Measurements from ENCODE around the genes LTBP3 and MAP3K11.

GRCh38 chr11:65180381-65180922 lies 1.3 kb upstream of the CAPN1 start:
- PRO-cap = no peak

DNA sequence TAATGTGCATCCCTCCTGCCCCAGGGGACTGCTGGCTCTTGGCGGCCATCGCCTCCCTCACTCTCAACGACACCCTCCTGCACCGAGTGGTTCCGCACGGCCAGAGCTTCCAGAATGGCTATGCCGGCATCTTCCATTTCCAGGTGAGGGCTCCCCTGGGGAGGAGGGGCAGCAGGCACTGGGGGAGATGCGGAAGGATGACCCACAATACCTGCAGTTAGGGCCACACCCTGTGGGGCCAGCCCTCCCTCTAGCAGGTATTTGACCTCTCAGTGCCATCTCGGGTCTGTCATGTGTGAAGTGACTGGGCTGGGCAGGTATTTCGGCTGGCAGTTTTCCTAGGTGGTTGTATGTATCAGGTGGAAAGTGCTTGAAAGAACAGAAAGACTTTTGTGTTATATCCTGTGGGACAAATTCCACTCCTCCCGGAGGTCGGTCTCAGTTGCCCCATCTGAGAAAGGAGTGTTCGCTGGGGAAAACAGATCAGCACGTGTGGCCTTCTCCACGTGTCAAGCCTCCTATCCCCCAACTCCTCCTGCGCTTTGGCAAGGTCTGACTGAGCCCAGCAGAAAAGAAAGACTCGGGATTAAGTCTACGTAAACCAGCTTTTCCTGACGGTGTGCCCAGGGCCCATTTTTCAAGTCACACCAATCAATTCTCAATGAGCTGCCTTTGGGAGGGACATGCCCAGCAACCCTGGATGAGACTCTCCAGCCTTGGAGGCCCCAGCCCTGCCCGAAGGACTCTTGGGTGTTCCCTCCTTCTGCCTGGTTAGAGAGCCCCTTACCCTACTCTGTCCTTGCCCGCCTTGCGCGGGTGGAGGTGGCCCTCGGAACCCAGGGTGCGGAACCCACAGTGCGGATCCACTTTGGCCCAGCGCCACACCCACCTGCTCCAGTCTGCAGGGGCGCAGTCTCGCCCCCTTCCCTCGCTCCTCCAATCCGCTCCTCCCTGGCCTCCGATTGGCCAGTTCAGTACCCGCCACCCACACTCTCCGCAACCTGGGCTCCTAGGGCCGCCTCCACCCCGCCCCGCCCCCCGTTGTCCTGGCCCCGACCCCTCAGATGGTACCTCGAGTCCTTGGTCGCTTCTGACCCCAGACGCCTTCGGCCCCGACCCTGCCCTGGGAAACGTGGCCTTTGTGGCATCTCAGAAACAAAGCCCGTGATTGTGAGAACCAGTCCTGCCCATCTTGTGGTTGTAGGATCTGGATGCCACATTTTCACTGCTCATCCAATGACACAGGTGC lies 2.1 kb downstream of the CAPN1 start:
- PRO-cap = no peak

GRCh38 chr11:65210903-65211942 lies 29.5 kb downstream of the CAPN1 start:
- PRO-cap = no peak

GRCh38 chr11:65333973-65334572 lies 421 bp downstream of the DPF2 start:
- PRO-cap = no peak

DNA sequence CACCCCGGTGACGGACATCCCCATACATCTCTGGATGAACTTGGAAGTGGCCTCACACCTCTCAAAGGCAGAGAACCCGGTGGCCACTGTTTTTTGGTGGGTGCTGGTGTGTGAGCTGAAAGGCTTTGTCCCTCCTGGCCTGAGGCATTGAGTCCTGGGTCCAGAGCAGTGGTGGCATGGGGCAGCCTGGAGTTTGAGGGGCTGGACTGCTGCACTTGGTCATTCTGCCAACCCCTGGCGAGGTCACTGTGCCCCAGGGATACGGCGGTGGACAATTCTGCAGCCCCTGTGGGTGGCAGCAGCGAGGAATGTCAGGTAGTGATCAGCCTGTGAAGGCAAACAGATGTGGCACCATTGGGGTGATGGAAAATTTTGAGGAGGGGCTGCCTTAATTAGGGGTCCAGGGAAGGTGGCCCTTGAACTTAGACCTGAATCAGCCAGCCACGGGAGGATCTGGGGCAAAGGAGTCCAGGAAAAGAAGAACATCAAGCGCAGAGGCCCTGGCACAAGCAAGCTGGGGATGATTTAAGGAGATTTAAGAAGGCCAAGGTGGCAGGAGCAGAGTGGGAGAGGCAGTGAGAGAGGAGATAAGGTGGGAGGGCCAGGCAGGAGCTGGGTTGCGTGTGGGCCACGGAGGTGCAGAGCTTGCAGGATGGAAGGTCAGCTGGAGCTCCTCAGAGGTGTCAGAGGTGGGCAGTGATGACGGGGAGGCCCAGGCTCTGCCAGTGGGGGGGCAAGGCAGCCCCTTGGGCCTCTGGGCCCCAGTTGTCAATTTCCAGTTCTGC lies 6.2 kb downstream of the FRMD8 start:
- PRO-cap = no peak

GRCh38 chr11:65427630-65428617 lies 41.5 kb downstream of the FRMD8 start:
- PRO-cap = bidirectional peak, plus-strand start at chr11:65428015, minus-strand start at chr11:65427979

- PRO-cap = unidirectional peak, plus-strand start at chr11:65435994
These were observed 49.4 kb downstream of the FRMD8 start for GRCh38 chr11:65435580-65436404.

DNA sequence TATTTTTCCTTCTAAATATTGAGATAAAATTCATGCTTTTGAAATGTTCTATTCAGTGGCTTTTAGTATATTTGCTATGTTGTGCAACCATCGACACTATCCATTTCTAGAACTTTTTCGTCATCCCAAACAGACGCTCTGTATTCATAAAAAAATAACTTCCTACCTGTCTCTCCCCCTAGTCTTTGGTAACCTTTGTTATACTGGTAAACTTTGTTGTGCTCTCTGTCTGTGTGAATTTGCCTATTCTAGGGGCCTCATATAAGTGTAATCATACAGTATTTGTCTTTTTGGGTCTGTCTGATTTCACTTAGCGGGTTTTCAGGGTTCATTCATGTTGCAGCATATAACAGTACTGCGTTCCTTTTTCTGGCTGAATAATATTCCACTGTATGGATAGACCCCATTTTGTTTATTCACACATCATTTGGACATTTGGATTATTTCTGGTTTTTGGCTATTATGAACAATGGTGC lies 52.0 kb downstream of the FRMD8 start:
- PRO-cap = no peak

- PRO-cap = unidirectional peak, plus-strand start at chr11:65454736; bidirectional peak, plus-strand start at chr11:65455288, minus-strand start at chr11:65455183
These were observed 68.6 kb downstream of the FRMD8 start for GRCh38 chr11:65454596-65455797.

- PRO-cap = no peak
These were observed 57.0 kb upstream of the SCYL1 start for GRCh38 chr11:65467789-65468448.

DNA sequence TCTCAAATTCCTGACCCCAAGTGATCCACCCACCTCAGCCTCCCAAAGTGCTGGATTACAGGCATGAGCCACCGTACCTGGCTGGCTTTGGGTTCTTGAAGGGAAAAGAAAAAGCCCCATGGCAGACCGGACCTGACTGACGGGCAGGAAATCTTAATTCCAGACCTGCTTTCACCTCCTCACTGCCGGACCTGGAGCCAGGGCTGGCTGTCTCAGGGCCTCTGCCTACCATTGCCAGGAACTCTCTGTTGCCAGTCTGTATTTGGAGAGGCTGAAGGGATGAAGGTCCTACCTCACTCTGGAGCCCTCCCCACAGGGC lies 53.7 kb upstream of the SCYL1 start:
- PRO-cap = bidirectional peak, plus-strand start outside the sequence, minus-strand start at position 250 of the sequence

- PRO-cap = bidirectional peak, plus-strand start at chr11:65489637, minus-strand start at chr11:65489078
These were observed 35.7 kb upstream of the SCYL1 start for GRCh38 chr11:65488993-65489700.

DNA sequence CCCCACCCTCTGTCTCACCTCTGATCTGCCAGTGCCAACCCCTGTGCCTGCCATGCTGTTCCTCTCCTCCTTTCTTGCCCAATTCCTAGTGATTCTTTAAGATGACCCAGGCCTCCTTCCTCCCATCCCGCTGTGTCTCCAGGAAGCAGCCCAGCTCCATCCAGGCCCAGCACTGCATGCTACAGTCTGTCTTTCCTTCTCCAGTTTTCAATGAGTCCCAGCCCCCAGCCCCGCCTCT lies 12.3 kb downstream of the LTBP3 start:
- PRO-cap = no peak

DNA sequence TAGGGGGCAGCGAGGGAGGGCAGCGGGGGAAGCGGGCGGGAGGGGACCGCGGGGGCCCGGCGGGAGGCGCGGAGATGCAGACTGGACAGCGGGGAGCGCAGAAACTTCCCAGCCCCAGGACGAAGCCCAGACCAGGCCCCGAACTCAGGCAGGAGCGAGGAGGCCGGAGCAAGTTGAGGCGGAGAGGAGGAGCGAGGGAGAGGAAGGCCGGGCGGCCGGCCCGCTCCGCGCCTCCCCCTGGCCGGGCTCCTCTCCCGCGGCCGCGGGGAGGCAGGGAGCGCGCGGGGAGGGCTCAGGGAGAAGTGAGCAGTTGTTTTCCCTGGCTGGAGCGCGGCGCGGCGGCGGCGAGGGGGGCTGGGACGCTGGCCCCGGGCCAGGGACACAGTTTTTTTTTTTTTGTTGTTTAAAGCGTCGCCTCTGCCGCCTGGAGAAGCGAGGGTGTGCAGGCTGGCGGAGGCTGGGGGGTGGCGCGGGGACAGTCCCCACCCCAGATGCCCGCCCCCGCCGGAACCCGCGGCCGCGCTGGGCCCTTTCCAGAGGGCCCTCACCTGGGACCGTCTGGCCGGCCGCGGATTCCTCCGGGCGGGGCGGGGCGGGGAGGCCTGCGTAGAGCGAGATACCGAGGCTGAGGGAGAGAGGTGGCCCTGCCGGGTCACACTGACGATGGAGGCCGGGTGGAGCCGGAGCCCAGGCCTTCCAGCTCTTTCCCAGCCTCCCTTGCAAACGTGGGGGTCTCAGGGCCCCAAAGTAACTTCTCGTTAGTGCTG lies at the start of gene LTBP3:
Gene LTBP3 (minus strand): TSS at position 304 of the 767 bp plus-strand sequence.
- PRO-cap = bidirectional peak, plus-strand start at position 406 of the sequence, minus-strand start at position 146 of the sequence; bidirectional peak, plus-strand start at position 637 of the sequence, minus-strand start at position 546 of the sequence

DNA sequence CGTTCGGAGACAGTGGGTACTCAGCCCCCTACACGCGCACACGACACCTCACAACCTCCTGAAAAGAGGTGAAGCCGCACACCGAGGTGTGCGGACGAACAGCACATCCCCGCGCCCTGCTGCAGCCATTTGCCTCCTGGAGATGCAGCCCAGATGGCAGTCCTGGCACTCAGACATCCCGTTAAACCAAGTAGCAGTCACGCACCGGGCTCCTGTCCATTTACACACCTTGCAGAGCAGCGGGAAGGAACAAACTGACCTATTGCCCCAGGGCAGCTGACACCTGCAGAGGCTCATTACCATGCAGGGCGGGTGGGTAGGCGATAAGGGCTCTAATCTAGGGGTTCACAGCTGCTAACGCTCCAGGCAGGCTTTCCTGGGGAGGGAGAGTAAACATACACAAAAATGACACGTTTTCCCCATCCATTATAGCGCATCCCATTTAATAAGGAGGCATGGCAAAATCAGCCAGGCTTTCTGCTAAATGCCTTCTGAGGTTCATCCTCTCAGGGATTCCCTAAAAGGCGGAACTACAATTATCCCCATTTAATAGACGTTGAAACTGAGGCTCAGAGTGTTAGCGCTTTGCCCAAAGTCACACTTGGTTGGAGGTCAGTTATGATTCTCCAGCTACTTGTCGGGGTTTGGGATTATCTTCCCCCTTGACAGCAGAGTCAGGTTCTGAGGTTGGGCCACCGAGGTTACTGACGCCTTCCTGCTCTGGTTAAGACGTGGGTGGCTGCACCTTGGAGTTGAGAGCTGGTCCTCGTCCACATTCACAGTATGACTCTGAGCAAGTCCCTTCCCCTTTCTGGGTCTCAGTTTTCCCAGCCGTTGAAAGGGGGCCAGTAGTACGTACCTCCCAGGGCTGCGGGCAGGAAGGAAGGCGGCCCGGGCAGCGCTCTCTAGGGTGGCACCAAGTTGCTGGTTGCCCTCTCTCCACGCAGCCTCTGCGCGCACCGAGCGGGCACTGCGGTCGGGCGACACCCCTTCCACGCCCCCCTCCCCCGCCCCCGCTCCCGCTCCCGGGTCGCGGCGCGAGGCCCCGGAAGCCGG lies 608 bp upstream of the EHBP1L1 start:
- PRO-cap = bidirectional peak, plus-strand start at position 227 of the sequence, minus-strand start at position 144 of the sequence; bidirectional peak, plus-strand start outside the sequence, minus-strand start at position 952 of the sequence

- PRO-cap = no peak
These were observed 1.8 kb downstream of the KCNK7 start for GRCh38 chr11:65593531-65594476.

DNA sequence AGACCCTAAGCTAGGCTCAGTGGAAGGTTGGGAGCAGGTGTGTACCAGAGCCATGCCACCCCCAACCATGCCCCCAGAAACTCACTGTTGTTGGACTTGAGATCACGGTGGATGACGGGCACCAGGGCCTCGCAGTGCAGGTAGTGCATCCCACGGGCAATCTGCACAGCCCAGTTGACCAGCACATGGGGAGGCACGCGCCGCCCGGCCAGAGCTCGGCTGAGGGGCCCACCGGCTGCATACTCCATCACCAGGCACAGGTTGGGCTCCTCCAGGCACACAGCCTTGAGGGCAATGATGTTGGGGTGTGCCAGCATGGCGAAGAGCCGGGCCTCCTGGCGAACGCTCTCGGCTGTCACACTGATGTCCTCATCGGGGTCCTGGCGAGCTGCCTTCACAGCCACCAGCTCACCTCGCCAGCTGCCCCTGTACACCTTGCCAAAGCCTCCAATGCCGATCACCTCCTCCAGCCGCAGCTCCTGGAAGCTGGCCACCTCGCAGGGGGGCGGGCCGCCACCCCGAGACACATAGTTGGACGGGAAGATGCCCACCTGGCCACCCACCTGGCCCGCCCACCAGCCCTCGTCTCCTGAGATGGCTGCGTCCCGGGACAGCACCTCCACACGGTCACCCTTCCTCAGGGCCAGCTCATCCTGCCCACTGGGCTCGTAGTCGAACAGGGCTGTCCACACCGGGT lies 940 bp downstream of the MAP3K11 start:
- PRO-cap = no peak

DNA sequence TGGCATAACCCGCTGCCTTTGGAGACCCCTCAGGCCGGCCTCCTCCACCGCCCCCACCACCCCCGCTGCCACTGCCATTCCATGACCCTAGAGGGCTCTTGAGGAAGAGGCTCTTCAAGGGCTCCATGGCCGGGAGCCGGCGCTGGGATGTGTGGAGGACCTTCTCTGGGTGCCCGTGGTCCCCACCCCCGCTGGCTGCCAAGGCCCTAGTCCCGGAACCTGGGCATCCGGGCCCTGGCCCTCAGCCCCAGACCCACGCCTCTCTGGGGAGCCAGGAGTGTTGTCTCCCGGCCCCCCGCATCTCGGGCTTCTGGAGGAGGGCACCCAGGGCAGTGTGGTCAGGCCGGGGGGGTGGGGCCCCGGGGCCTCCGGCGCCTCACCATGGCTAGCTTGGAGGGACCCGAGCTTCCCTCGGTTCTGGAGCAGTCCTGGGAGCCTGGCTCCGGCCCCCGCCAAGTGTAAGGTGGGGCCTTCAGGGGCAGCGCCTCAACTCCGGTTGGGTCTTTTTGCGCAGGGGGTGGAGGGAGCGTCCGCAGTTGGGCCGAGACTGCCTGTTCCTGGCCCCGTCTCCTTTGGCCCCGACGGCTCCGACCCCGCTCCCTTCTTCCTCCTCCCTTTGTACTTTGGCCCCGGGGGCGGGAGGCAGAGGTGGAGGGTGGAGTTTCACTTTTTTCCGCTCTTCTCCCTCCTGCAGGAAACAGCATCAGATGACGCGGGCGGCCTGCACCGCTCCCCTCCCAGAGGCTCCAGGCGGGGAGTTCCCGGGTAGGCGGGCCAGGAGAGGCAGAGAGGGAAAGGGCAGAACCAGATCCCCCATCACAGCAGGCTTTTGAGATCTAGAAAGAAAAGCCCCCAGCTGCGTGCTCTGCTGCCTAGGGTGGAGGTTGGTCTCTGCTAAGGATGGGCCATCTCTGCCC lies at the start of gene MAP3K11:
Gene MAP3K11 (minus strand): TSS at position 592 of the 917 bp plus-strand sequence.
- PRO-cap = bidirectional peak, plus-strand start at position 513 of the sequence, minus-strand start at position 447 of the sequence; bidirectional peak, plus-strand start at position 566 of the sequence, minus-strand start at position 620 of the sequence; bidirectional peak, plus-strand start at position 768 of the sequence, minus-strand start at position 682 of the sequence

- PRO-cap = no peak
These were observed 5.5 kb upstream of the KAT5 start for GRCh38 chr11:65706220-65707210.

- PRO-cap = no peak
These were observed 6.1 kb downstream of the AP5B1 start for GRCh38 chr11:65774588-65775256.

All from right common carotid artery plus branches (tissue), 1 donor.